Heart right ventricle (tissue), 2 donors: ENCODE data around the genes CNNM2 and STN1.

DNA sequence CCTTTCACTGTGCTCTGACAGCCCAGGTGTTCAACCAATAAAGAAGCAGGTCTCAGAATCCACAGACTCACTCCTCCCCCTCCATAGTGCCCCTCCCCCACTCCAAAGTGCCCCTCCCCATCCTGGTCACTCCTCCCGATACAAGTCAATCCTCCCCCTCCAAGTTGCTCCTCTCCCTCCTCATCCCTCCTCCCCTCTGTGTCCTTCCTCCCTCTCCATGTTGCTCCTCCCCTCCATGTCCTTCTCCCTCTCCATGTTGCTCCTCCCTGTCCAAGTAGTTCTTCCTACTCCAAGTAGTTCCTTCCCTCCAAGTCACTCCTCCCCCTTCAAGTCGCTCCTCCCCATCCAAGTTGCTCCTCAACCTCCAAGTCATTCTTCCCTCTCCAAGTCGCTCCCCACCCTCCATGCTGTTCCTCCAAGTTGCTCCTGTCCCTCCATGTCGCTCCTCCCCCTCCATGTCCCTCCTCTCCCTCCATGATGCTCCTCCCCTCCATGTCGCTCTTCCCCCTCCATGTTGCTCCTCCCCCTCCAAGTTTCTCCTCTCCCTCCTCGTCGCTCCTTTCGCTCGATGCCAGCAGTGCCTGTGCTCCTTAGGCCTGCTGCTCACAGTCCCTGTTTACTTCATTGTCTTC is 8.7 kb upstream of the WBP1L start:
- PRO-cap, 2 experiments = no peak in any of the 2 experiments

- PRO-cap, 2 experiments = peak in 1 of 2 experiments; most common plus-strand start chr10:102752815 (in 1); most common minus-strand start chr10:102752676 (in 1)
Observed at GRCh38 chr10:102752497-102752920, 8.8 kb downstream of the WBP1L start.

DNA sequence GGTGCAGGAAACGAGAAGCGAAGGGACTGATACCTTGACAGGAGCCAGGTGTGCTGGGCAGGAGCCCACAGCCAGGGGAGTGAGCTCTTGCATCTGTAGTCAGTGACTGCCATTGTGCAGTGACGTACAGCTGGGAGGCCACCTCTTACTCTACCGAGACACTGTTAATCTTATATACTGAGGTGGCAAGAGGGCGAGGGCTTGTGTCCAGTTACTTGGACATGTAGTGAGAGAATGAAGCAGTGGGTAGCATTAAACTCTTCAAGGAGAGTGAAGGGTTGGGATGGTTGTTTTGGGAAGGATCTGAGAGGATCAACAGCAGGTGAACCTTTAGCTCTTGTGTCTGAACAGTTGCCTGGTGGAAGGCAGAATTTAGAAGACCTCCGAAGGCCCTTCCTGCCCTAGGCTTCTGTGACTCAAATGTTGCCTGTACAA is 34.5 kb downstream of the WBP1L start:
- PRO-cap, 2 experiments = no peak in any of the 2 experiments

GRCh38 chr10:102917851-102918843 is at the start of gene CNNM2:
TSS of gene CNNM2 (plus strand) at chr10:102918294.
- PRO-cap, 2 experiments = peak in 2 of 2 experiments; most common plus-strand start chr10:102918351 (in 2); most common minus-strand start chr10:102917994 (in 1)

DNA sequence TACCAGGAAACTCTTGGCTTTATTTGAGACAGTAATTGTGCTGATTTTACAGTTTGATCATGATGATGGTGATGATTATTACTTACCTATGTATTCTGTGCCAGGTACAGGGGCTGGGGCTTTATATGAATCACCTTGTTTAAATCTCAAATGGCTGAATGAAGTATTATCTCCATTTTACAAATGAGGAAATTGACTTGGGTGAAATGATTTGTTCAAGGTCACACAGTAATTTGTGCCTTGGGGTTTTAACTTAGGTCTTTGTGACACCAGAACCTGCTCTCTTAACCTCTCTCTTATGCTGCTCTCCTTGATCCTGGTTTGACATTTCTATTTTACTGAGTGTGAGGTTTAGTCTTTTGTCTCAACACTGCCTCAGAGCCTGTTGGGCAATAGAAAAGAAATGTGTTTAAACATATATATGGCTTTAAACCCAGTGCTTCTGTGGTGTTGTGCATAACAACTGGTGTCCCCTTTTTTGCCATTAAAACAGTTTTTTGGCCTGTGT is 5.2 kb downstream of the CNNM2 start:
- PRO-cap, 2 experiments = no peak in any of the 2 experiments

DNA sequence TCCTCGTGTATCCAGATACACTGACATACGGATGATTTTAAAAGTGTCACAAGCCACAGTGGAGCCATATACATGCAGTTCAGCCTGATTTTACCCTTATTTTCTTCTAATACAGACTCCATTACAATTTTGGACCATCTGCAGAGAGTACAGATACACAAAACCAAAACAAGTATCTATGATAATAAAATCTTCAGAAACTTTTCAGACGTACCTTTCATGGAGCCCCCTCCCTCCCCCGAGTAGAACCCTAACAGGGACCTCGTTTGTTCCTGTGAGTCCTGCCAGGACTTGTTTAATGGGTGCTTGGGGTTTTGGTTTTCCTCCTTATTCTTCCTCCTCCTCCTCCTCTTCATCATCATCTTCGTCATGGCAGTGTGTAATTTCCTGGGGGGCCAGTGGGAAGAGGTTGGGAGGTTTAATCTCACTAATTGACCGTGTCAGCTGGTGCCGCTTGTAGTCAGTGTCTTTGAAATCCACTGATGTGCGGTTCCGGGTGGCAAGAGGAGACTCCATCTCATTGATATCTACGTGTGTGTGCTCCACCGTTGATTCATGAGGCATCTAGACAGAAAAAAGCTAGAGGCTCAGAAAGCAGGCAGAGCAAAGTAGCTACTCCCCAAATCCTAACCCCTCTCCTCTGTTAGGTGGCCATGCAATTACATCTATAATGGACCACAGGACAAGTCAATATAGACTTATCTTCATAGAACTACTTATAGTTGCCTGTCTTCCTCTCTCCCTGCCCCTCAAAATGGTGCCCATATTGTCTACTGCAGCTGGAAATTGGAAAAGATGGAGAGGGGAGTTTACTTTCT is 103.5 kb downstream of the NT5C2 start:
- PRO-cap, 2 experiments = no peak in any of the 2 experiments

- PRO-cap, 2 experiments = no peak in any of the 2 experiments
Observed at GRCh38 chr10:103168288-103168913, 24.7 kb downstream of the NT5C2 start.

DNA sequence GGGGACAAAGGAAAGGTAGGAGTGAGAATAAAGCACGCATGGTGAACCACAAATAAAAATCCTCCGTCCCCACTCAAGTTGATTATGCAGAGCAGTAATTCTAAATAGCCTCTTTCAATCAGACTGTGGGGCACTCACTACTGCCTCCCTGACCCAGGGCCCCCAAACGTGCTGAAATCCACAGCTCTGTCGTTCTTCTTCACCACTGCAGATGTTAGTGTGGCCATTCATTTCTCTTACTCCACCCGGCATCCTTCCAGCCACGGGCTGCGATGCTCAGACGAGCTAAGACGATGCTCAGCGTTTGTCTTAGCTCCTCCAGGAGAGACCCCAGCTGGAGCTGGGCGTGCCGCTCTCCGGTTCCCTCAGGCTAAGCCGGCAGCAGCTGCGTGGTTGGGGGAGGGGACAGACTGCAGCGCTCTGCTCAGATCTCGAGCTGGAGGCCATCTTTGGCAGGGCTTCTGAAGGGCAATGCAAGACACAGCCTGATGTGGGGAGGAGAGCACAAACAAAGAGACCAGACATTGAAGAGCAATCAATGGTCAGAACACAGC is 4.7 kb downstream of the INA start:
- PRO-cap, 2 experiments = no peak in any of the 2 experiments

- PRO-cap, 2 experiments = no peak in any of the 2 experiments
Observed at GRCh38 chr10:103526779-103527336, 33.4 kb downstream of the NEURL1 start.

DNA sequence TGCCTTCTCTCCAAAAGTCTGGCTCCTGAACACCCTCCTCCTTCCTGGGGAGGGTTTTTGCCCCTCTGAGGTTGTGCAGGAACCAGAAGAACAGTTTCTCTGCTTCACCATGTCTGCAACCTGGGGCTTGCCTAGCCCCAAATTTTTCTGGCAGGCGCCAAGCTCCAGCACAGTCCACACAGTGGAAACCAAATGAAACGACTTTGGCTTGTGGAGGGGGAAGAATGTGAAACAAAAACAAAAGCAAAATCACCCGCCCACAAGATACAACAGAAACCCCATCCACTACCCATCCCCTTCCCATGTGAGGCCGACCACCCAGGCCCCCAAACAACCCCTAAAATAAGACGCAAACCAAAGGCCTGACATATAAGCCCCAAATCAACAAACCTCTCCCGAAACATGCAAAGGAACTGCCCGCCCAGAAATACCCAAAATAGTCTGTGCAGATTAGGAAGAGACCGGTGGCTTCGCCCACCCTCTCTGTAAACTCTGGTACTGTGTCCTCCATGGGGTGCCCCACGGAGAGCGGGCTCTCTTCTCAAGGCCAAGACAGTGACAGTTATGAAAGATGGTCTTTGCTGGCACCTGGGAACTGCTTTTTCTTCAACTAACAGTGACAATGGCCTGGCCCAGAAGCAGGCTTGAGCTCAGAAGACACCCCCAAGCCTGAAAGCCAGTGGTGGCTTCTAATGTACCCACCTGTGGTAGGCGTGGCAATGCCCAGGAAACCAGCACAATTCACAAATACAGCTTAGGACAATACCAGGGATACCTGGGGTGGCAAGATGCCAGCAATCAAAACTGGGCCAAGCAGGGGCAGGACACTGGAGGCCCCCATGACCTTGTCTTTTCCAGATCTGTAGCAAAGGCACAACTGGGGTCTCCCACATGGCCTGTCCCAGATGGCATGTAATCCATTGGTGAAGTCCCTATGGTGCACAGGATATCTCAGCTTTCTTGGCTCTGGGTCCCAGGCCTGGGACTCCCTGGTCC is 107.4 kb downstream of the NEURL1 start:
- PRO-cap, 2 experiments = no peak in any of the 2 experiments

DNA sequence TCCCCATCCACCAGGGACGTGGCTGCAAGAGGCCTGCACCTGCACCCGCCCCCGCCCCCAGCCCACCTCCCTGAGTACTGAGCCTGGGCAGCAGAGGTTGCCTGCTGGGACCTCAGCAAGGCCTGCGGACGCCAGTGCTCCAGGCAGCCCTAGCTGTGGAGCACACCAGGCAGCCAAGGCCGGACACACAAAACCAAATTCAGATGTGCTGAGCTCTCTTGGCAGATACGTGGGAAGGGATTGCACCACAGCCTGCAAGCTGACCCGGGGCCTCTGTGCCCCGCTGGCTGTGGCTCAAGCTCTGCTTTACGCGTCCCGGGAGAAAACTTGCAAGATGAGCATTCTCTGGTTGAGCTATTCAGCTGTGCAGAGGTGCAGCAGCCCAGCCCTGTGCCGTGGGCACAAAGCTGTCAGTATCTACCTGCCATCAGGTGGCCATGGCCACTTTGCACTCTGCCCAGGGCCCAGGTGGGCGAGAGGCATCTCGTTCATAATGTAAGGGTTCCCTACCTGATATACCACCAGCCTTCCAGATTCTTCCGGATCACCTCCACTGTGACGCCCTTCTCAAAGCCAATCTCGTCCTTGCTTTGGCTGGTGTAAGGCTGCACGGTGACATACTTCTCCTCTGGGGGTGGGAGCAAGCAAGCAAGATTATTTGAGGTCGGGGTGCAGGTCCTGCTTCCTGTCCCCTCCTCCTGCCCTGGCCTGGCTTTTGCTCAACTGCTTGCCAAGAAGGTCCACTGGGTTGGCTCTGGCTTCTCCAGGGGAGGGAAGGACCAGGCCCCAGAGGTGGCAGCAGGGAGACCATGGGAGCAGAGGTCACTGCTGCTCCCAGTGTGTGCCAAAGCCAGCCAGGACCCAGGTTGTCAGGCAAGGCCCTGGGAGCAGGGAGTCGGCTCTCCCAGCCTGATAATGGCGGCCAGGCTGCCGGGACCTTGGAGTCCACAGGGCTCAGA is 123.5 kb downstream of the NEURL1 start:
- PRO-cap, 2 experiments = no peak in any of the 2 experiments

- PRO-cap, 2 experiments = no peak in any of the 2 experiments
Observed at GRCh38 chr10:103696147-103697265, 158.9 kb downstream of the SH3PXD2A start.

DNA sequence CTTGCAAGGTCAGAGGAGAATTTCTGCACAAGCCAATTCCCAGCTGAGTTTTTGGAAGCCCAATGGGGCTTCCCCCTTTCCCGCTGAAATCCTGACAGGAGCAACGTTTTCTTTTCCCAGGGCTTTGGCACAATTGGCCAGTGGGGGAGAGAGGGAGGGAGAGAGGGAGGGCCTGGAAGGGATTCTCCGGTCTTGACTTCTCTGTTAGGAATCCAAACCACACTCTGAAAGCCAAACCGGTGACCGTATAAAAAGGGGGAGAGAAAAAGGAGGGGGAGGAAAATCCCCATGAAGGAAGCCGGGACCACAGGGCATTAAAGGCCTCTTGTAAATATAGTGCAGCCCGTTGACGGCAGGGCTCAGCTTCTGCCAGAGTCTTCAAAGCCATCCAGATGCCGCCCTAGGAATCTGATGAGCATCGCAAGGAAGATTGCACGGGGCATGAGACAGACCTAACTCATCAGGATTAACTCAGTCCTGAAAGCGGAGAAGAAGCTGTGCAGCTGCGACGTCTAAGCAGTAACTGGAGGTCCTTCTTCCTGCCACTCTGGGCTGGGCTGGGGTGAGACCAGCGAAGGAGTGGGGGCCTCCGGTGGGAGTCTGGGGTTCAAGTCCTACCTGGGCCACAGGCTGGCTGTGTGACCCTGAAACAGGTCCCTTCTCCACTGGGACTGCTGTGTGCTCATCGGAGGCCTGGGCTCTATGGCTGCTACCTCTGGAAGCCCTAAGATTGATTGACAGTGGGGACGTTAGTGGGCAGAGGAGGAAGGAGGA is 115.9 kb downstream of the SH3PXD2A start:
- PRO-cap, 2 experiments = no peak in any of the 2 experiments

DNA sequence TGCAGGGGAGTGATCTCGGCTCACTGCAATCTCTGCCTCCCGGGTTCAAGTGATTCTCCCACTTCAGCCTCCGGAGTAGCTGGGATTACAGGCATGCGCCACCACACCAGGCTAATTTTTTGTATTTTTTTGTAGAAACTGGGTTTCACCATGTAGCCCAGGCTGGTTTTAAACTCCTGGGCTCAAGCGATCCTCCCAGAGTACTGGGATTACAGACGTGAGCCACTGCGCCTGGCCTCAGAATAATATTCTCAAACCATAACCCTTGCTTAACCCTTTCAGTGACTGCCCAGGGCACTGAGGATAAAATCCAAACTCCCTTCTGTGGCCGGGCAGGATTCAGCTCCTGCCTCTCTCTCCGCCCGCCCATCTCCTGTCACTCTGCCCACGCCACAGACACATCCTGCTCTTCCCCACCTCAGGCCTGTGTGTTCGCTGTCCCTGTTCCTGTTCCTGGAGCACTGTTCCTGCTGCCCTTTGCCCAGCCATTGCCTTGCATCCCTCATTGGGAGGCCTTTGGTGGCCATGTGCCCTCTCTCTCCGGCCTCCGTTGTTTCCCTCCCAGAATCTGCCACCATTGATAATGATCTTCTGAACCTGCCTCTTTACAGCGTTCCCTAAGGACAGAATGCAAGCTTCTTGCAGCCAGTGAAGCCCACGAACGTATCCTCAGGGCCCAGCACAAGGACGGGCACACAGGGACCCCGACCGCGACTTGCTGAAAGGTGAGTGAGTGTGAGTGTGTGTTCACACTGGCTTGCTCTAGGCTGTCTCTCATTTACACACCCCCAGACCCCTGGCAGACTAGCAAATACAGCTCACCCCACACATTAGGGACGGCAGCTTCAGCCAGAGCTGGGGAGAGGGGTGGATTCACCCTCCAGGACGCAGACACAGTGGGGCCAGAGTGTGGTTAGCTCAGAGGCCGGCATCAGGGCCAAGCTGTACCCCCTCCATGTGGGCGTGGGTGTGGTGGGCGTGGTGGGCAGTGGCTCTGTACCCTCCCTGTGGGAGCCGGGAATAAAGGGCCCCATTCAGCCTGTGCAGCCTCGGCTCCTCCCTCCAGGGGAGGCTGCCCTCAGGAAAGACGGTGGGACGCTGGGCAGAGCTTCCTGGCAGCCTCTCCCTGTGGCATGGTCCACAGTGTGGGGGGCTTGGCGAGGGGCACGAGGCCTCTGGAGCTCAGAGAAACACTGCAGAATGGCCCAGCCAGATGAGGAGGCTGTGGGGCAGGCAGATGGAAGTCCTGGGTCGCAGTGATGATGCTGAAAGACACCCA is 108.6 kb downstream of the SH3PXD2A start:
- PRO-cap, 2 experiments = no peak in any of the 2 experiments

GRCh38 chr10:103747888-103748631 is 107.3 kb downstream of the SH3PXD2A start:
- PRO-cap, 2 experiments = no peak in any of the 2 experiments

DNA sequence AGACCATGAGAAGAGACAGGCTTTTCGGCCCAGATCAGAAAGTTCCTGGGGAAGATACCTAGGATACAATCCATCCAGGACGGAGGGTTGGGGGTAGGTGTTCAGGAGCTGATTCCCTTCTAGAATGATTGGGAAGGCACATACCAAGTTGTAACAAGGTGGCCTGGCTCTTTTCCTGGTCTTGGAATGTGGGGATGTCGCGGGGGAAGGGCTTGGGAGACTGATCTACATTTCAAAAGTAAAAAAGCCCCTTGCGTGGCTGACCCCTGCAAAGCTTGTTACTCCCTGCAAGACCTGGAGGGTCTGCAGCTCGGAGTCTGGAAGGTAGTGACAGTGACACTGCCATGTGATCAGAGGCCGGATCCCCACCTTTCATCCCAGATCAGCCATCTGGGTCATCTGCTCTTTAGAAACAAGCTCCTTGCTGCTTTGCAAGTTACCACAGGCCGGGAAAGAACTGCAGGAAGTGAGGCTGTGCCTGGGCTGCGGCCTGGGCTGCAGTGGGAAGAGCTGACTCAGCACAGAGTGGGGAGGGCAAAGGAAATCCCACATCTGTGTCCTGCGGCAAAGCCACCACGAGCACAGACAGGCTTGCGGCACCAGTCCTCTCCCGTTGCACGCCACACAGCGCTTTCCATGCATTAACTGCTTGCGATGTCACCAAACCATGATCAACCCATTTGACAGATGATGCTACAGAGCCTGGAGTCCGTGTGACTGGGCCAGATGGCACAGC is 97.8 kb downstream of the SH3PXD2A start:
- PRO-cap, 2 experiments = no peak in any of the 2 experiments

DNA sequence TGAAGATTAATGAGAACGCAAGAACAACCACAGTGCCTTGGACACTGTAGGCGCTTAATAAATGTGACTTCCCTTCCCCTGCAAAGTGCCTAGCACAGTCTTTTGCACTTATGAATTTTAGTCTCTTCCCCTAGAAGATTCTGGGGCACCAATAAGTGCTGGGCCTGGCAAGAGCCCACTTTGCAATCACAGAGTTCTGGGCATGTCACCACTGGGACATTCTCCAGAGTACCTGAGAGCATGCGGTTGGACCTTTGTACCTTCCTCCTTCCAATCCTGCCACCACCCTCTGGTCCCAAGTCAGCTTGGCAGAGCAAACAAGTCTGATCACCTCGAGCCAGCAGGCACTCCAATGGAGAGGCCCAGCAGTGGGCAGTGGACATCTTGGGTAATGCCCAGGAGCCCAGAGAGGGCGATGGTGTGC is 43.5 kb downstream of the SH3PXD2A start:
- PRO-cap, 2 experiments = no peak in any of the 2 experiments

GRCh38 chr10:103845542-103846334 is 9.6 kb downstream of the SH3PXD2A start:
- PRO-cap, 2 experiments = no peak in any of the 2 experiments

DNA sequence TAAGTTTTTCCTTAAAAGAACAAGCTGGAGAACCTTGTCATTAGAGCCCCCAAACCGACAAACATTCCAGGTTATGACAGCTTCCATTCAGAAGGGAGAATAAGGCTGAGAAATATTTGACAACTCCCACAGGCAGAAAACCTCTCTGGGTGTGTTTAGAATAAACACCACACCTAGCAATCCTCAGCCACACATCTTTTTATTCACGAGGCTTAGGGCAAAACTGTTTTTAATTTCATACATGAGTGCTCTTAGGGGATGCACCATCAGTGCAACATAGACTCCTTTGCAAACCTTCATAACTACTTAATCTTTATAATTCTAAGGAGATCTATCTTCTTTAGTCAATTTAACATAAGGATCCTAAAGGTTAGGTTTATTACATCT is 24.1 kb downstream of the STN1 start:
- PRO-cap, 2 experiments = no peak in any of the 2 experiments

GRCh38 chr10:103917190-103918368 is at the start of gene STN1:
TSS of gene STN1 (minus strand) at chr10:103918184.
- PRO-cap, 2 experiments = peak in 2 of 2 experiments; most common plus-strand start chr10:103917872 (in 1); most common minus-strand start chr10:103918049 (in 2)